Peripheral blood mononuclear cell (primary cell): ENCODE measurements around the genes POTEB3, GOLGA8S, SNRPN and OCA2.

DNA sequence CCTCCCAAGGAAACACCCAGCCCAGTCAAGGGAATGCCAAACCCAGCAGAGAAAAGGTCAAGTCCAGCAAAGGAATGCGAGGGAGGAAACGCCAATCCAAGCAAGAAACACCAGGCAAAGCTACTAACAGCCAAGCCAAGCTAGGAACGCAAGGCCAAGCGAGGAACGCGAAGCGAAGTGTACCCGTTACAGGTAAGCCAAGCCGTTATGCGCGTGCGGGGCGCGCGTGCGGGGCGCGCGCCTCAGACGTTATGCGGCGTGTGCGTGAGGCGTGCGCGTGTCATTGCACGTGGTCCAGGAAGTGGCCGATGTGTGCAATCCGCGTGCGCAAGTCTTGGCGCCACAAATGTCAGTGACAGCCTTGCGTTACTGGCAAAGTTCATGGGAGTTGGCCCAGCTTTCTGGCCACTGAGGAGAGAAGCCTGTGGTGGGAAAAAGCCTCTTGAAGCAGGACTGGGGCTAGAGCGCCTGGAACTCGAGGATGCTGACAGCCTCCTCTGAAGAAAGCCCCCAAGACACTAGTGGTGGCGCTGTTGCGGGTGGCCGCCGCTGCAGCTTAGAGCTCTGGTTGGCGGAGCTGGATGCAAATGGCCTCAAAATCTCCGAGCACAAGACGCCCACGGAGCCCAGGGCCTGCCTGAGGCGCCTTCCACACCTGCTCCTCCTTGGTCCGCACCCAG, at the start of gene POTEB3:
Gene POTEB3, minus strand, starts transcription at position 242 of the 680 bp plus-strand sequence.
- PRO-cap, 8 experiments, result no peak in any of the 8 experiments

- PRO-cap, 8 experiments, result peak in 1 of 8 experiments; most common plus-strand start chr15:22257653 (in 1); most common minus-strand start chr15:22257716 (in 1)
Measured at GRCh38 chr15:22257162-22258234, 163.2 kb downstream of the OR4N4 start.

DNA sequence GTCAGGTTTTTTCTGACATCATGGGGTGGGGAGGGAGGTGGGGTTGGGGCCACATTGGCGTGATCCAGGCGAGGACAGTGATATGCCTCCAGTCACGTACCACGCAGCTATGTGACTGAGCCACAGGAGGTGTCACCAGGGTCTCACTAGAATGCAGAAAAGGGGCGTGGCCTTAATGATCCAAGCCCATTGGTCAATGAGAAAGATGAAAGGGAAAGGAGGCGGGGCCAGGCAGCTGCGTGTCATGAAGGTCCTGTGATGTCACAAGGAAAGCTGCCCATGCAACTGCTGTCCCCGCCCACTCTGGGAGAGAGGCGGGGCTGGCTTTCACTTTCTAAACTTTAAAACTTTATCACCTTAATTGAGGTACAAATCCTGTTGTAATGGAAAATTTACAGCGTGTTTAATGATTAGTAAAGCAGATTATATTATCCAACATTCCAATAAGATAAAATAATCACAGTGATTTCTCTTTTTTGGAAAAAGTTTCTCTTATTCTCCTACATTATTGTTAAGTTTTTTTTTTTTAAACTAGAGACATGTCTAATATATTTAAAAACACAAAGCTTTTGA, 10.4 kb upstream of the NIPA1 start:
- PRO-cap, 8 experiments, result no peak in any of the 8 experiments

- PRO-cap, 8 experiments, result peak in 2 of 8 experiments; most common plus-strand start chr15:22786936 (in 1)
Measured at GRCh38 chr15:22786869-22787222, 402 bp downstream of the NIPA1 start.

GRCh38 chr15:23304844-23305166, 29.2 kb downstream of the GOLGA6L26 start:
- PRO-cap, 8 experiments, result no peak in any of the 8 experiments

DNA sequence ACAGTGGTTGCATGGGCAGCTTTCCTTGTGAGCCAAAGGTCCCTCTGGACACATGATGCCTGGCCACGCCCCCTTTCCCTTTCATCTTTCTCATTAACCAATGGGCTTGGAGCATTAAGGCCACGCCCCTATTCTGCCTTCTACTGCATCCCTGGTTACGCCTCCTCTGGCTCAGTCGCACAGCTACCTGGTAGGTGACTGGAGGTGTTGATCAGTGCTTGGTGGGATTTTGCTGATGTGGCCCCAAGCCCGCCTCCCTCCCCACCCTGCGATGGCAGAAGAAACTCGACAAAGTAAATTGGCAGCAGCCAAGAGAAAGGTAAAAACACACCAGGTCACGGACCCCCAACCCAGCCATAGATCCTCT, at the start of gene GOLGA8S:
Gene GOLGA8S, plus strand, starts transcription at position 174 of the 367 bp plus-strand sequence.
- PRO-cap, 8 experiments, result no peak in any of the 8 experiments

- PRO-cap, 8 experiments, result no peak in any of the 8 experiments
Measured at GRCh38 chr15:24817316-24817669, 137.5 kb upstream of the SNRPN start.

DNA sequence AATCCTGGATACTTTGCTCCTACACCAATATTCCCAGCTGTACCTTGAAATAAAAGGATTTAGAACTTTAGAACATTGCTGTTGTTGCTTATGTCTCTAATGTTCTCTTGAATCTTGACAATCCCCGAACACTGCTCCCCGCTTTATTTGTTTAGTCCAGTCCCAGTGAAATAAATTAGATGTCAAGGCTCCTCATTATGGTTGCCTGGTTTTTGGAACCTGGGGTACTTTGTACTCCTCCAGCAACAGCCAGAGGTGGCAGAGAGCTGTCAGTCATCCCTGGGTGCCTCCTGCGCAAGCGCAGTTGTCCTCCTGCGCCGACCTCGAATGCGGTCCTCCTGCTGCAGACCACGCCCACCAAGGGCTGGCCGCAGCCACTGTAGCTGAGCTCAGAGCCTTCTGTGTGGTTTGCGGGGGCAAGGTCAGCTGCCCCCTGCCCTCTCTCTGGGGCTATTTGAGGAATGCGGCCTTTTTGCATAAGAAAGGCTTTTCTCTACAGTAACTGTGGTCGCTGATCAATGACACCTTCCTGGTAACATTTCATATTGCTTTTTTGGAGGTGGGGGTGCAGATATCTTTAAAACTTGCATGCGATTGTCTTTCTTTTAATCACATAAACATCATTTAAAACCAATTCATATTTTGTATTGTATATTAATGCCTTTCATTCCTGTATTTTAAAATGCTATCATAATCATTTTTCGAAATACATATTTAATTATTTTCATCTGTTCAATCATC, 131.3 kb upstream of the SNRPN start:
- PRO-cap, 8 experiments, result no peak in any of the 8 experiments

DNA sequence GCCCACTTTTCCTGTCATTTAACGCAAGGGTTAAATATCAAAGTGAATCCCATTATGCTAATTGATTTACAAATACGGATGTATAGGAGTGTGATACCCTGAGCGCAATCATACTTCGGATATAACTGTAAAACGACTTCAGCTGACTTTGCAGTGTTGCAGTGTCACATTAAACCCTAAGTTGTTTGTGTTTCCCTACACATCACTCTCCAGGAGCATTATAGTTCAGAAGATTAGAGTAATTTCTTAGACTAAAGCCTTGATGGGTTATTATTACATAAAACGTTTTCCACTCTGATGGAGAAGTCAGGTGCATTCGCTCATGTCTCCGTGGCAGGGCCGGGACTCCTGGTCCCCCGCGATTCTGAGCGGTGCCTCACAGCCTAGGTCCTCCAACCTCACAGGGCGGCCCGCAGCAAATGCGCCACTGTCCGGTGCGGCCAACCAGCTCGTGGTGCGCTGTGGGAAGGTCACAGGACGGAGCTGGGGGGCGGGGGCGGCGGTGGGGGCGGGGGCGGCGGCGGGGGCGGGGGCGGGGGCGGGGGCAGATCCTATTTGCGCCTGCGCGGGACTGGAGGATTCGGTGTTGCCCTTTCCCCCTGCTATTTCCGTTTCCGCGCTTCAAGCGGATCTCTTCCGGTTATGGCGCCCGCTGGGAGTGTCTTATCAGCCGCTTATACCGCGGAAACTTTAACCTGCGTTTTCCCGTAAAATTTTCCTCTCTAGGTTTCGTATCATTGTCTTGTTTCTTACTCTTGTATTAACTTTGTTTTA, 106.9 kb upstream of the SNRPN start:
- PRO-cap, 8 experiments, result no peak in any of the 8 experiments

- PRO-cap, 8 experiments, result peak in 8 of 8 experiments; most common plus-strand start chr15:24954989 (in 8); most common minus-strand start chr15:24955211 (in 7)
Measured at GRCh38 chr15:24954543-24955490, at the start of gene SNRPN. Gene SNRPN, plus strand, starts transcription at chr15:24954987.

DNA sequence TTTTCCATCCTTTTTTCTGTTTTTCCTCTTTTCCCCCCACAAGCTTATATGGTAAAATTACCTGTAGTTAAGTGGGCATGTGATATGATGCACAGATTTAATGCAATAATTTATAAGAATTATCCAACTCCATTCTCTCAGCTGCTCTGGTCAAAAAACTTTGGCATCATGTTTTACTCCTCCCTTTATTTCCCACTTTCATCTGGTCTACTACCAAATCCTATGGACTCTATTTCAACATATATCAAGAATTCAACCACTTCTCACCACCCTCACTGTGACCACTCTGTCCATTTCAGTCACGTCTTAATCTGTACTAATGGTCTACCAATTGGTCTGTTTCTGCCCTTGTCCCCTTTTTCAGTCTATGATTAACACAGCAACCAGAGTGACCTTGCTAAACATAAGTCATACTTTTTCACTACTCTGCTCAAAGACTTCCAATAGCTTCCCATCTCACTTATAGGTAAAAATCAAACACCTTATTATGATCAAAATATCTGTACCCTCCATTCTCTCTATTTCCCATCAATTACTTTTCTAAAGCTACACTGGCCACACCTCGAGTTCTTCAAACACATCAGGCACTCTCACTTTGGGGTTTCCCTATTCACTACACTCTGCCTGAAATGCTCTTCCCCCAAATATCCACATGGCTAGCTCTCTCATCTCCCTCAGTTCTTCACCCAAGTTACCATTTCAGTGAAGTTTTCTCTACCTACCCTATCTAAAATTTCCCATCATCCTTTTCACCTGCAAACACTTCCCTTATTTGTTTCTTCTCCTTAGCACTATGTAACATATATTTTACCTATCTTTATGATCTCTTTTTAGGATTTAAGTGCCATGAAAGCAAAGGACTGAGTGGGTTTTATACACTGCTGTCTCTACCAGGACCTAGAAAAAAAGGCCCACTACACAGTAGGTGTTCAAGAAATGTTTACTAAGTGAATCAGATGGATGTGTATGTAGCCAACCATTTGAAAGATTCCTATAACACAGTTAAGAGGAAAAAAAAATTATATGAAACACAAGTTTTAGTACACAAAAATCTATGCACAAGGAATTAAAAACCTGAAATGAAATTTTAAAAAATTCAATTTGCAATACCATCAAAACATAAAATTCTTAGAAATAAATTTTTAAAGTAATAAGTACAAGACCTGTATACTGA, 14.8 kb downstream of the UBE3A start:
- PRO-cap, 8 experiments, result no peak in any of the 8 experiments

DNA sequence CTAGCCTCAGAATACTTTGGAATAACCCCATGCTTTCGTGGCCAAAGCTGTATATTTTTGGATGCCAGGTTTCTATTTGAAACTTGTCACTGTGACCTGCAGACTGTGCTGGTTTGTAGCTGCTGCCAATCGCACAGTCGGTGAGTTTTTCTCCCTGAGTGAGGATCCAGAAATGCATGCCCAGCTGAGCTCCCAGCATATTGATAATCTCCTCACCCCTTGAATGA, 130.0 kb upstream of the UBE3A start:
- PRO-cap, 8 experiments, result no peak in any of the 8 experiments

- PRO-cap, 8 experiments, result no peak in any of the 8 experiments
Measured at GRCh38 chr15:25643893-25644800, 205.3 kb upstream of the UBE3A start.

DNA sequence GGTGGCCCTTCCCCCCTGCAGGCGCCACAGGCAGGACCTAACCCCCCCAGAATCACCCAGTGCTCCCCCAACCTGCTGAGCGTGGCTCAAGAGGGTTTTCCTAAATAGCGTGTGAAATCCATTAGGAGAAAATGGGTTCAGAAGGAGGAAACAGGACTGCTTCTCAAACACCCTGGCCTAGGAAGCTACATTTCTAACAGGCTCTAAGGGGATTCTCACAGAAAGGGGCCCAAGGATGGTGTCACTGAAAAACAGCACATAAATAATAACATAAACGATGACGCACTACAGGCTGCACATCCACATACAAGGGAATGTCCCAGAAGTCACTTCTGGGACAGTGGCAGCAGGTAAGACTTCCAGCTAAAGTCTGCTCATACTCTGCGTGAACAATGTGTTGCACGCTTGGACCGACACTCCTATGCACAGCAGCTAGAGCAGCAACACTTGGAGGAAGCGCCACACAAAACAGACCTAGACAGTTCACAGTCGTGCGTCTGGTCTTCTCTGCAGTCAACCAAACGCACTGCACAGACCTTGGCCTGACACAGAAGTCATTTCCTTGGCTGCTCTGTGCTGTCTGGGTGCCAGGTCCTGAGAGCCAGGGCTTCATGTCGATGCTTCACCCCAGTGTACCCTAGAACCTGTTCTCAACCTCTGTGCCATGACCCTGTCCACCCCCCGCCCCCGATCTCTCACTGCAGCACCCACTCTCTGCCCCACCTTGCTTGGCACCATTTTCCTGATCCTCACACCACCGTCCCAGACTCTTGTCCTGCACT, 3.4 kb downstream of the ATP10A start:
- PRO-cap, 8 experiments, result peak in 6 of 8 experiments; most common plus-strand start position 329 of the sequence (in 5); most common minus-strand start position 421 of the sequence (in 3)

- PRO-cap, 8 experiments, result no peak in any of the 8 experiments
Measured at GRCh38 chr15:26013979-26014240, 150.8 kb upstream of the ATP10A start.

DNA sequence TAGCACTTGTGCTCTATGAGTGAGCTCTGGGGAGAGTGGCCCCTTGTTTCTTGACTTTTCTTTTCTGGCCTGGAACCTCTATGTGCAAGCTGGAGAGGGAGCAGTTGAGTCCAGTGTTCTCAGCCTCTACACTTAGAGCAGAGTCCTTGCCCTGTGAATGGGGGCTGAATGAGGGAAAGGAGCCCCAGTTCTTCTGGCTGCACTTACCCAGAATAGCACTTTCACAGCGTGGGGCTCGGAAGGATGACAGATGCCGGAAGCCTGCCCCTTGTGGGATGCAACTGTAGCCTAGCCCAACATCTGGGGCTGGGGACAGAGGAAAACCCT, 426.1 kb upstream of the ATP10A start:
- PRO-cap, 8 experiments, result peak in 1 of 8 experiments; most common plus-strand start position 86 of the sequence (in 1)

DNA sequence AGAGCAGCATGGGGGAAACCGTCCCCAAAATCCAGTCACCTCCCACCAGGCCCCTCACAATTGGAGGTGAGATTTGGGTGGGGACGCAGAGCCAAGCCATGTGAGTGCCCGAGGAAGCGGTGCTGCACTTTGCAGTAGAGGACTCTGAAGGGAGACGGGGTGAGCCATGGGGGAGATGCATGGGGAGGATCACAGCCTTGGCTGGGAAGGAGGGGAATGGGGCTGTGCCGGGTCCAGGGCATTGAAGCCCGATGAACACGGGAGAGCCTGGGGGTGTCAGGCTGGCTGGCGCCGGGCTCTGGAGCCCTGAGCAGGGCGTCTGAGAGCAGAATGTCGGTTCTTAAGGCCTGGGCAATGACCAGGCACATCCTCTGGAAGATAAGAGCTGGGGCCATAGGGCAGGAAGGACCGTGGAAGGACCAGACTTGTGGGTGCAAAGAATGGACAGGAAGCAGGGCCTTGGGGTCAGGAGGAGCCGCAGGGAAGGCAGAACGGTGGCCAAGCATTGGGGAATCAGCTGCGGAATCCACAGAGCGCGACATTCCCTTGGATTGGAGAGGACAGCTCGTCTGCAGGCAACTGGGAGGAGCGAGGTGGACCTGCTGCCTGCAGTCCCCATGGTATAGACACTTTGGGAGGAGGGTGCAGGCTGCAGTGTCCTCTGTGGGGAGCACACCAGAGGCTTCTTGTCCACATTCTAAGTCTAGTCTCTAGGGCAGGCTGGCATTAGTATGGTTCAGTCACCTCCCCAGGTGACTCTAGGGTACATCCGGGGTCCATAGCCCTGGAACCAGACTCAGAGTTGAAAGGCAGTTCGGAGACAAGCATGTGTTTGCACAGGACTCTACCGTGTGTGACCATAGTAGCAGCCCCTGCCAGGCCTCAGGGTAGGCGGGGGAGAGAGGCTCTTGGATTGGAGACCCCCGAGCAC, 118.0 kb downstream of the GABRG3 start:
- PRO-cap, 8 experiments, result no peak in any of the 8 experiments

- PRO-cap, 8 experiments, result no peak in any of the 8 experiments
Measured at GRCh38 chr15:28099216-28100016, at the start of gene OCA2. Gene OCA2, minus strand, starts transcription at chr15:28099315.

- PRO-cap, 8 experiments, result no peak in any of the 8 experiments
Measured at GRCh38 chr15:28160422-28161169, 61.5 kb upstream of the OCA2 start.

GRCh38 chr15:28890794-28891379, 5.1 kb downstream of the APBA2 start:
- PRO-cap, 8 experiments, result peak in 3 of 8 experiments; most common plus-strand start chr15:28891251 (in 1); most common minus-strand start chr15:28890967 (in 2)